ENCODE measurements around the genes ZNF615, ZNF614, PPP2R1A, ZNF880 and ZNF468.

GRCh38 chr19:52007546-52008648 is at the start of gene ZNF615:
ZNF615 (minus strand) TSS chr19:52008211.
- PRO-cap, result bidirectional peak, plus-strand start at chr19:52008312, minus-strand start at chr19:52008203

DNA sequence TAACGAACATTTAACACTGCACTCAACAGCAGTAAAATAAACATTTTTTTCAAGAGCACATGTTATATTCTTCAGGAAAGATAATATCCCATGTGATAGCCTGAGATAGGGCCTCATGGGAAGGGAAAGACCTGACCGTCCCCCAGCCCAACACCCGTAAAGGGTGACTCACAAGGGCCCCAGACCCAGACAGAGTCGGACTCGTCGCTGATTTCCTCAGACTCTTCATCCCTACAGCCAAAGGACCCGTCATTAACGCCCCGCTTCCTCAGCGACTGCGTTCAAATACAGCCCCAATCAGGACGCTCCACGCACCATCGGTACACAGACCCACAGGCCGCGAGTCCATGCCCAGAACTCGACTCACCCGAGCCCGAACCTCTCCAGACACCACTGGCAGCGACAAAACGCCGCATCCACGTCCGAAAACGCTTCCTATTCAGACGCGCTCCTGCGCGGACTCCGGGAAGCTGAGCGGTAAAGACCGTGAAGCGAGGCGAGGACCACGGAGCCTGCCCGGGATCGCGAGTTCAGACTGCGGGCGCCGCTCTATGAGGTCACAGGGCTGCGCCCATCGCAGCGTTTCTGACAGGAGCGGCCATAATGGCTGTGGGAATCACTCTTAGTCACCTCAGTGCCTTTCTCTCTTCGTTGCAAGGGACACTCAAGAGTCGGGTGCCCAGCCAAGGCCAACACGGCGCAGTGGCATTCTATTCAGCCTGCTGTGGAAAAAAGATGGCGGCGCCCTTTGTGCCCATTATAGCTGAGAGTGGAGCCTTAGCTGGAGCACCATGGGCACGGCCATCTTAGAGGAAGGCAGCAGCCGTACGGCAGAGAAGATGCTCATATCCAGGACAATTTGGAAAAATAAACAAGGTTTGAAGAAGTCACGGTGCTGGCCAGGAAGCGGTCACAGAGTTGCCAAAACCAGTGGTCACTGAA is at the start of gene ZNF614:
Gene ZNF614 (minus strand): TSS at position 505 of the 942 bp plus-strand sequence.
- PRO-cap, result bidirectional peak, plus-strand start at position 582 of the sequence, minus-strand start at position 464 of the sequence

- PRO-cap, result bidirectional peak, plus-strand start at chr19:52190052, minus-strand start at chr19:52189684; bidirectional peak, plus-strand start at chr19:52190412, minus-strand start at chr19:52190443; bidirectional peak, plus-strand start at chr19:52190884, minus-strand start at chr19:52190694
These were observed at the start of gene PPP2R1A for GRCh38 chr19:52189839-52190770. PPP2R1A (plus strand) TSS chr19:52190052.

DNA sequence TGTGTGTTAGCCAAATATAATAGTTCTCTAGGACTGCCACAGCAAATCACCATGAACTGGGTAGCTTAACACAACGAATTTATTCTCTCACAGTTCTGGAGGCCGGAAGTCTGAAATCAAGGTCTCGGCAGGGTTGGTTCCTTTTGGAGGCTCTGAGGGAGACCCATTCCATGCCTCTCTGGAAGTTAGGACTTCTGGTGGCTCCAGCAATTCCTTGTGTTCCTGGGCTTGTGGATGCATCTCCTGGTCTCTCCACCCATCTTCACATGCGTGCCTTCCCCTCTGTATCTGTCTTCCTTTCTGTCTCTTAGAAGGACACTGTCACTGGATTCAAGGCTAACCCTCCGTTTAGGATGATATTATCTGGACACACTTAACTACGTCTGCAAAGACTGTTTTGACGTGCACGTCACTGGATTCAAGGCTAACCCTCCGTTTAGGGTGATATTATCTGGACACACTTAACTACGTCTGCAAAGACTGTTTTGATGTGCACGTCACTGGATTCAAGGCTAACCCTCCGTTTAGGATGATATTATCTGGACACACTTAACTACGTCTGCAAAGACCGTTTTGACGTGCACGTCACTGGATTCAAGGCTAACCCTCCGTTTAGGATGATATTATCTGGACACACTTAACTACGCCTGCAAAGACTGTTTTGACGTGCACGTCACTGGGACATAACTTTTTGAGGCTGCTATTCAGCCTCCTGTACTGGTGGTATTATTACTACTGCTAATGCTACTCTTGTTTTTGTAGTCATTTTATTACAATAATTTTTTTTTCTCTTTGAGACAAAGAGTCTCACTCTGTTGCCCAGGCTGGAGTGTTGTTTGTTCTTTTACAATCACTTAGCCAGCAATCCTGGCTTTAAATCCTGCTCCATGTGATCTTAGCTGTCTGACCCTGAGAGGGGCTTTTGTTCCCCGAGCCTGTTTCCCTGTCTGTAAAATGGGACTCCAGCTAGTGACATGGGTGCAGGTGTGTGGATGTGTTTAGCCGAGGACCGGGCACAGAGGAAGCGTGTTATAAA is 11.0 kb downstream of the PPP2R1A start:
- PRO-cap, result no peak

DNA sequence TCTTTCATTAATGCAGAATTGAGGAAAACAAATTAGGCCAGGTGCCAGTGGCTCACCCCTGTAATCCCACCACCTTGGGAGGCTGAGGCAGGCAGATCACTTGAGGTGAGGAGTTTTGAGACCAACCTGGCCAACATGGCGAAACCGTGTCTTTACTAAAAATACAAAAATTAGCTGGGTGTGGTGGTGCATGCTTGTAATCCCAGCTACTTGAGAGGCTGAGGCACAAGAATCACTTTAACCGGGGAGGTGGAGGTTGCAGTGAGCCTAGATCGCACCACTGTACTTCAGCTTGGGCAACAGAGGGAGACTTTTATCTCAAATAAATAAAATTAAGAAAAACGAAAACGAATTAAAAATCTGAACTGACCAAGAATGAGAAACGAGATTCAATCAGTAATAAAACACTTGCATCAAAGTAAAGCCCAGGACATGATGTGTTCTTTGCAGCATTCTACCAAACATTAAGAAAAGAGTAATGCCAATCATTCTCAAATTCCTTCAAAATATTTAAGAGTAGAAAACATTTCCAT is 33.9 kb upstream of the ZNF766 start:
- PRO-cap, result no peak

GRCh38 chr19:52269695-52270855 is 688 bp downstream of the ZNF766 start:
- PRO-cap, result bidirectional peak, plus-strand start at chr19:52269988, minus-strand start at chr19:52269814; bidirectional peak, plus-strand start at chr19:52270442, minus-strand start at chr19:52270087; bidirectional peak, plus-strand start at chr19:52270559, minus-strand start at chr19:52270604

- PRO-cap, result no peak
These were observed at the start of gene ZNF880 for GRCh38 chr19:52369721-52370688. ZNF880 (plus strand) TSS chr19:52369923.

GRCh38 chr19:52528529-52529195 is 1.2 kb downstream of the ZNF808 start:
- PRO-cap, result no peak

GRCh38 chr19:52585006-52585537 is 15.0 kb downstream of the ZNF701 start:
- PRO-cap, result no peak

- PRO-cap, result bidirectional peak, plus-strand start at chr19:52638054, minus-strand start at chr19:52637940
These were observed 52.8 kb downstream of the ENSG00000269825 start for GRCh38 chr19:52637211-52638169.

GRCh38 chr19:52645001-52645319 is 45.3 kb downstream of the ENSG00000269825 start:
- PRO-cap, result no peak

- PRO-cap, result no peak
These were observed 574 bp upstream of the ENSG00000269825 start for GRCh38 chr19:52690813-52691326.

- PRO-cap, result no peak
These were observed 10.0 kb downstream of the ZNF611 start for GRCh38 chr19:52724548-52725613.

DNA sequence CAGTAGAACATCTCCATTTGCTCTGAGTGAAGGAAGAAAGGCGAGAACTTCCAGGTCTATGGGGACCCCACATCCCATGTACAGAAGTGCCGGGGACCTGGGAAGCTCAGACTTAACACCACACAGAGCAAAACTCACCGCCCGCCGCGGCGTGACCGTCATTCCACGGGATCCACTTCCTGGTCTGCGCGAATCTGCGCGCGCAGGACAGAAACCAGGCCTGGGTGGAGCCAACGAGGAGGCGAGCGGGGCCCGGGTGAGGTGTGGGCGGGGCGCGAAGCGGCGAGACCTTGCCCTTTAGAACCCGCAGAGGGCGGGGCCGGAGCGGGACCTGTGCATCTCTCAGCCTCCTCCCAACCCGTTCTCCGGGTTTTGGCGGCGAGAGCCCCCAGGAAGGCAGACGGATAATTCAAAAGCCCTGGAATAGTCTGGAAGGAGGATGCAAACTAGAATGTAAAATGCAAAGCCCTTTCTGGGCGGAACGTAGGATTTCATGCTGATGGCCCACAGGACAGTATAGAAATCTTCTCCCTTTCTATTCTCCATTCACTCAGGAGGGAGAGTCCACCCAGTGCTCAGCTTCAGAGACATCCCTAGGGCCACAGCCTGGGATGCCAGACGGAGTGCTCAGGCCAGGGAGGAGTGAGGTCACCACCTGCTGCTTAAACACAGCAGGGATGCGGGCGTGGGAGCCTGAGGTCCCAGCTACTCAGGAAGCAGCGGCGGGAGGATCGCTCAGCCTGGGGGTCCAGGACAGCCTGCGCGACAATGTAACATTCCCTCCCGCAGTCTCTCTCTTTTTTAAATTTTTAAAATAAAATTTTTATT is at the start of gene ZNF468:
Gene ZNF468 (minus strand): TSS at position 186 of the 828 bp plus-strand sequence.
- PRO-cap, result bidirectional peak, plus-strand start at position 307 of the sequence, minus-strand start at position 167 of the sequence

- PRO-cap, result bidirectional peak, plus-strand start at chr19:52923160, minus-strand start at chr19:52923081
These were observed 588 bp downstream of the ZNF888 start for GRCh38 chr19:52922359-52923320.

GRCh38 chr19:52945590-52946369 is 16.9 kb downstream of the ZNF816 start:
- PRO-cap, result no peak

GRCh38 chr19:53079472-53079973 is 23.7 kb downstream of the ZNF160 start:
- PRO-cap, result no peak

DNA sequence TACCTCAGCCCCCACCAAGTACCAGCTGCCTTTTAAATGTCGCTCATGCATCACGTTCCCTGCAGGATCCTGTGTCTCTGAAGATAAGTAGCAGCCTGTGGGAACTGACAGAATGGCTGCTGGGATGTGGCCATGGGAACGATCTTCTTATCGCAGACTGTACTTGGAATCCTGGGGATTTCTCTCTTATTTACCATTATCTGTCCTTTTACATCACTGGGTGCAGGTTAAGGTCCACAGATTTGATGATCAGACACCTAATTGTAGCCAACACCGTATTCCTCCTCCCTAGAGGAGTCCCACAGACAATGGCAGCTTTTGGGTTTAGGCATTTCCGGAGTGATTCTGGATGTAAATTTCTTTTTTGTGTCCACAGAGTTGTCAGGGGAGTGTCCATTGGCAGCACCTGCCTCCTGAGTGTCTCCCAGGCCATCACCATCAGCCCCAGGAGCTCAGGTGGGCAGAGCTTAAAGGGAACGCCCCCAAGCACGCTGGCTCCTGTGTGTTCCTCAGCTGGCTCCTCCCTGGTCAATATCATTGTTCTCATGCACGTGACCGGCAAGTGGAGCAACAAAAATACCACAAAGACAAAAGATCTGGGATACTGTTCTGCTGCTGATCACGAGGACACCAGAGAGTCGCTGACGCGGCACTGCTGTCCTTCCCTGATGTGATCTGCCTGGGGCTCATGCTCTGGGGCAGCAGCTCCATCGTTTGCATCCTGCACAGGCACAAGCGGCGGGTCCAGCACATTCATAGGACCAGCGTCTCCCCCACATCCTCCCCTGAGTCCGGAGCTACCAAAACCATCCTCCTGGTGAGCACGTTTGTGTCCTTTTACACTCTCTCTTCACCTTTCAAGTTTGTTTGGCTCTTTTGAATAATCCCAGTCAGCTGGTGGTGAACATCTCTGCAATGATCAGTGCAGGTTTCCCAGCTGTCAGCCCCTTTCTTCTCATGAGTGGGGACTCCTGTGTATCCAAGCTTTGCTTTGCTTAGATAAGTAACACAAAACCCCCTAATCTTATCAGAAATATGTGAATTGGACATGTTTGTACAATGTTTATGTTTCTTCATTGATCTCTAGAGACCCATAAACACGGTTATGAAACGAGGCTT is 34.3 kb upstream of the ZNF331 start:
- PRO-cap, result no peak

- PRO-cap, result no peak
These were observed 11.3 kb downstream of the ZNF331 start for GRCh38 chr19:53549083-53549876.

GRCh38 chr19:53576780-53577893 is 39.2 kb downstream of the ZNF331 start:
- PRO-cap, result no peak